Caco-2 (cell line): ENCODE measurements around a stretch of chr22.

GRCh38 chr22:46546659-46547184, 9.3 kb upstream of the CELSR1 start:
- PRO-cap, result no peak
- RRBS, result 55% methylated on average over 3 of the region's 6 CpGs

GRCh38 chr22:46561537-46562006, 24.2 kb upstream of the CELSR1 start:
- PRO-cap, result no peak
- RRBS, result no CpG with 5 or more reads among the region's 6 CpGs

- PRO-cap, result no peak
- RRBS, result 100% methylated on average over 1 of the region's 11 CpGs
Observed at GRCh38 chr22:46563720-46564078, 26.3 kb upstream of the CELSR1 start.

- PRO-cap, result bidirectional peak, plus-strand start at chr22:46577088, minus-strand start at chr22:46576934
- RRBS, result 3% methylated on average over 55 of the region's 172 CpGs
Observed at GRCh38 chr22:46576683-46577690, 39.6 kb upstream of the CELSR1 start.

DNA sequence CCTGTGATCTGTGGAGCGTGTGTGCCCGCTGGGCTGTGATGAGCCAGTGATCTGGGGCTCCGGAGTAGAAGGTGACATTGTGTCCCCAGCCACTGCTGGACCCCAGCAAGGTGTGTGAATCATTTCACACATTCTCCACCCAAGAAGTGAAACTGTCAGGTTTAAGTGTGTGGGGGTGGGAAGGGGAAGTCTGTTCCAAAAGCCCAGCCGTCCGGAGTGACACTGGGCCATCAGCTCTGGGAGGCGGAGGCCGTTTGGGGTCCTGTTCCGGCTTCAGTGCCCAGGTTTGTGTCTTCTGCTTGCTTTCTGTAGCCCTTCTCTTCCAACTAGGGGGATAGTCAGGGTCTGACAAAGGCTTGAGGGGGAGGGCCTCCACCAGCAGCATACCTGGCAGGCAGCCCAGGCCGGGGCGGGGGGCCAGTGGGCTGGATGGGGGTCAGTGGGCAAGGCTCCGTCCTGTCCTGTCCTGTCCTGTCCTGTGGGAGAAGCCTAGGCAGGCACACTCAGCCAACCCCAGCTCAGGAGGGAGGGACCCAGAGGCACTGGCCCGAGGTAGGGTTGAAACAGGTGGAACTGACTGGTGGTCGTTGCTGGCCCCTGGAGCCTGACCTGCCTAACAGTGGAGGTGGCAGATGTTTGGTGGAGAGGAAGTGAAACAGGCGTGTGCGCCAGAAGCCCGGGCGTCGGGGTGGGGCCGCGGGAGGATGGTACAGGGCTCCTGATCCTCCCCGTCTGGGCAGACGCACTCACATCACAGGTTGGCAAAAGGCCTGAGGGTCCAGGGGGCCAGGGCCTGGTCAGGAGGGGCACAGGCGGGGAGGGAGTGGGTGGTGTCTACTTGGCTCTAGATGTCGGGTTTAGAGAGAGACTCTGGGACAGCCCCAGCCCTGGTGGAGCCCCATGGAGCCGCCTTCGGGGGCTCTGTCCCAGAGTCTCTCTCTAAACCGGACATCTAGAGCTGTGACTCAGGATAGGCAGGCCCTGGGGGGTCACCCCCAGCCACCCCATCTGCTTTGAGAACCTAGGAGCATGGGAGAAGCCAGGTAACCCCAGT, 32.7 kb upstream of the GRAMD4 start:
- PRO-cap, result no peak
- RRBS, result 97% methylated on average over 4 of the region's 27 CpGs

- PRO-cap, result no peak
- RRBS, result no CpG with 5 or more reads among the region's 17 CpGs
Observed at GRCh38 chr22:46594655-46595118, 25.5 kb upstream of the GRAMD4 start.

DNA sequence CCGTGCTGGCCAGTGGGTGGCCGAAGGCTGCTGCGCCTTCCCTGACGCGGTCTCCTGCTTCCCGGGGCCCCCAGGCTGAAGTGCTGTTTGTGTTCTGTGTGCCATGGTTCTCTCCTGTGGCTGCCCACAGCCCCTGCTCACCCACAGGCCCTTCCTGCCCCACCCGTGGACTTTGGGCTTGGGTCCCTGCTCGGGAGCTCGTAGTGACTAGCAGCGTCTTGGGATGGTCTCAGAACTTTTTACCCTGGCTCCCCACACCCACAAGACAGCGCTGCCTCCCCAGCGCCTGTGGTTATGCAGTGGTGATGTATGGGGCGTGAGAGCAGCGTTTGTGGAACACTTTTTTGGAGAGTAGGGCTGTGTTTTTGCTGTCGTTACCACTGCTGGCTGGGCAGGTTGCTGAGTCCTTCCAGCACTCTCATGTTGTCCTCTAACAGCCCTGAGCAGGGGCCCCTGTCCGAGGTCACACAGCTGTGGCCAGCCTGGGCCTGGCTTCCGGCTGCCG, 7.3 kb upstream of the GRAMD4 start:
- PRO-cap, result no peak
- RRBS, result 47% methylated on average over 2 of the region's 18 CpGs

GRCh38 chr22:46653732-46654234, 33.6 kb downstream of the GRAMD4 start:
- PRO-cap, result no peak
- RRBS, result no CpG with 5 or more reads among the region's 13 CpGs

DNA sequence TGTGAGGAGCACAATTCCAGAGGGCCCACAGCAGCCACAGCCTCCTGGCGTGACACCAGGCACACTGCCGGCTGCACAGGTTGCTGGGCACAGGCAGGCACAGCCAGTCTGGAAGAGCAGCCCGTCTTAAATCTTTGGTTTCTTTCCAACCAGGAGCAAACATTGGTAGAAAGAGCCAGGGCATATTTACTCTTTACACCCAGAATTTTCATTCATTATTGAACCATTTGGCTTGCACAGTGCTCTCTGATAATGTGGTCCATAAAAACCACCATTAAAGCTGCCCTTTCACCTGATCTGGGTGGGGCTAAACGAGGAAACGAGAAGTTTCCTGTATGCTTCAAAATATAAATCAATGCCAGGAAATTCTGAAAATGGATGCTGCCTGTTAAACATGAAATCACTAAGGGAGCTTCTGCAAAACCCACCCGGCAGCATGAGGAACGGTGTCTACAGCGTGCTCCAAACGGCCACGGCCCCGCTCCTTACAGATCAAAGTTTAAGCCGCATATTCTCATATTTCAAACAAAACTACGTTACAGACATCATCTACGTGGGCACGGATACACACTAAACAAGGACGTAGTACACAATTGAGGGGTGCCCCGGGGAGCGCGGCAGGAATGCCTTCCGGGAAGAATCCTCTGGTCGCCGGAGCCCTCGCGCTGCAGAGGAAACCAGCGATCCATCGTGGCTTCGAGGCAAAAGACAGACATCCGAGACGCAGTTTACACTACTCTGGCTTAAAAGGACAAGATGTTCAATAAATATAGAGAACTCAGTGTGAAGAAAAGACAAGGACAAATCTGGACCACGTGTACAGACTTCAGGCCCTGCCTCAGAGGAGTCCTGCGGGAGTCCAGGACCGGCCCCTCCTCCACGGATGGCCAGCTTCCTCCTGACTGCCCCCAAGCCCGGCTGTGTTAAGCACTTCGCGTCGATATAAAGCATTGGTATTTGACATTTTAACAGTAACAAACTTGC, 52.3 kb downstream of the CERK start:
- PRO-cap, result no peak
- RRBS, result 97% methylated on average over 3 of the region's 37 CpGs

DNA sequence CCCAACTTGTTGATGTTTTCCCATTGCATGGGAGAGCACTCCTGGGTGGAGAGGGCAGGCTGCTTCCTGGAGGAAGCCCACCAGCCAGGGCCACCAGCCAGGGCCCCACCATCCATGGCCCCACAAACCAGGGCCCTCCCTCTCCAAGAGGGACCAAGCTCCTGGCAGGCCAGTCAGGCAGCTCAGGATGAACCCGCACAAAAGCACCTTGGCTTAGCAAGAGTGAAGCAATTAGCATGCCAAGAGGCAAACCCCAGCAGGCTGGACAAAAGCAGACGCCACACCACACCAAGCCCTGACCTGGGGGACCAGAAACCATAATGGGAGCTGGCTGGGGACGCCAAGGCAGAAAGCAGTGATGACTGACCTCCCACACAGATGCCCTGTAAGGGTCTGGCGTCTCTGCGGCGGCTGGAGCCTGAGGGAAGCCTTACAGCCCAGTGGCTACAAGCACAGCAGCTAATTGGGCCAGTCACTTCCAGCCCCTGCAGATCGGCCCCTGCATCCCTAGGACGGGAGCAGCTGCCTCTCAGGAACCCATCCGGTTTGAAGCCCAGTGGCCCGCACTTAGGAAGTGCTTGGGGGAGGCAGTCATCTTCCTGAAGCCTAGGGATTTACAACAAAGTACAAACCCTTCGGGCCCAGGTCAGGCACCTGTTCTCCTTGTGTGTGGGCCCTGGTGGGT, 2.0 kb downstream of the CERK start:
- PRO-cap, result no peak
- RRBS, result no CpG with 5 or more reads among the region's 11 CpGs

DNA sequence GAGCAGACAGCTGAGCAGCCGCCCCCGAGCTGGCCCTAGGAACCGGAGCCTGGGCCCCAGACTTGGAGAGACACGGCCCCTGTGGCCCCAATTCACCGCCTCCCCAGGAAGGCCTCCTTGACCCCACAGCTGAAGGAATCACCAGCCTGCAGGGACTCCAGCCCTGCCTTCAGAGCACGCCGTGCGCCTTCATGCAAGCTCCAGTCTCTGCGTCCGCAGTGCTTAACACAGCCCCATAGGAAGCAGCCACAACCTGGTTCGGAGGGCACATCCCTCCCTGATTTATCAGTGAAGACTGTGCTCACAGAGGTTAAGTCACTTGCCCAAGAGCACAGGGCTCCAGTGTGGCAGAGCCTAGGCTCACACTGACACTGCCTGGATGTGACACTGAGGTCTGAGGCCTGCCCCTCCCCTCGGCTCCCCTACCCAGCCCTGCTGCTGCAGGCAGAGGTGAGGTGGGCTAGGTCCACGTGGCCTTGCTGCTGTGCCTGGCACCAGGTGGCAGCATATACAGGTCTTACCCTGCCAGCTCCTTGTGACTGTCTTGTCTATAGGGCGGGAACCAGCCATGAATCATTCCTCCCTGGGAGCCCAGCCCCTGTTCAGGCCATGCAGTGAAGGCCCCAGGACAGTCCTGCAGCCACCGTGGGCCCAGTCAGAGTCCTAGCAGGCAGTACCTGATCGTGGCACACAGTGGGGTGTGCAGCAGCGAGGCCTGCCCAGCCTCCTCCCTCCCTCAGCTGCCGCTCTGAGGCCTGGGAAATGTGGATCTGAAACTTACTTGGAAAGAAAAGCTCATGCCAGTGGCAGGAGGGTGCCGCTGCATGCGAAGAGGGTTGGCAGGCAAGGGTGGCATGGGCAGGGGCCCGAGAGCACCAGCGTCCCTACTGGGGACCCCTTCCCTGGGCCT, 1.0 kb upstream of the CERK start:
- PRO-cap, result no peak
- RRBS, result no CpG with 5 or more reads among the region's 22 CpGs

GRCh38 chr22:46757996-46758490, 4.4 kb upstream of the TBC1D22A start:
- PRO-cap, result no peak
- RRBS, result no CpG with 5 or more reads among the region's 1 CpG

GRCh38 chr22:46835299-46836116, 73.1 kb downstream of the TBC1D22A start:
- PRO-cap, result no peak
- RRBS, result no CpG with 5 or more reads among the region's 4 CpGs

DNA sequence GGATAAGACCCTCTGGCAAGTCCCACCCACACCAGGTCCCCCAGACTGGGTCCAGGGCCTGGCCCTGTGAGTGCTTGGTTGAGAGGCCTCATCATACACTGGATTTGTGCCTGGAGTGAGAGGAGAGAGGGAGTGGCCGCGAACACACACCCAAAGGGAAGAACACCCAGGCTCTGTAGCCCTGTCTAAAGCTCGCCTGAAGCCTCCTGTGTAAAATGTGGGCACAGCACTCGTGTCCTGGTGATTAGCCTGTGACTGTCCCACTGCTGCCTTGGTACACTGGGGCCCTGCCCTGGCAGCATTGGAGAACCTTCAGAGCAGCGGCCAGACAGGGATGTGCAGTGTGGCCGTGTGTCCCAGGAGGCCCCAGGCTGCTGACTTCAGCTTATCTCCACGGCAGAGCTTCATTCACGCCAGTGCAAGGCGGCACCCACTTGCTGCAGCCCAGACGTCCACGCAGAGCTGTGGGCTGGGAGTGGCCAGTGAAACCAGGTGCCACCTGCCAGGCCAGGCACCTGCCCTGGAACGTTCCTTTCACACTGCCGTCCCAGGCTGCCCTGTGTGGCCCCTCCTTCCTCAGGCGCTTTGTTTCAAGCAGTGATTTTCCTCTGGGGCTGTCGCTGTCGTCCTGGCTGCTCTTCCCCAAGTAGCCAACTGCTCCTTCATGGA, 270.1 kb downstream of the TBC1D22A start:
- PRO-cap, result no peak
- RRBS, result no CpG with 5 or more reads among the region's 16 CpGs

DNA sequence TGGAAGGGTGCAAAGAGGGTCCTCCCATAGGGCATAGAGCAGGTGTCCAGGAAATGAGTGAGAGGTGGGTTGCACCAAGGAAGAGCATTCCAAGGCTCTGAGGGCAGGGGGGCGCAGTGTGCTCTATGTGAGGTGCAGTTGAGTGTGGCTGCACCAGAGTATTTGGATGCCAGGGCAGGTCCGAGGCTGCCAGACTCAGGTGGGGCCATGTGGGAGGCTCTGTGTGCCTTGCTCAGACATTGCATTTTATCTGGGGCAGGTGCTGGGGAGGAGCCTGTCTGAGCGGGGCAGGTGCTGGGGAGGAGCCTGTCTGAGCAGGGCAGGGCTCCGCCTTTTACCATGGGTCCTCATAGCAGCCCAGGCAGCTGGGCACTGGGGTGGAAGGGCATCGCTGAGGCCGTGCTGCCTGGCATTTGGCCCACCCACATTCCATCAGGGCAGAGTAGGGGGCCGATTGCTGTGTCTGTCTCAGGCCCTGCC, 281.3 kb downstream of the TBC1D22A start:
- PRO-cap, result no peak
- RRBS, result no CpG with 5 or more reads among the region's 7 CpGs

DNA sequence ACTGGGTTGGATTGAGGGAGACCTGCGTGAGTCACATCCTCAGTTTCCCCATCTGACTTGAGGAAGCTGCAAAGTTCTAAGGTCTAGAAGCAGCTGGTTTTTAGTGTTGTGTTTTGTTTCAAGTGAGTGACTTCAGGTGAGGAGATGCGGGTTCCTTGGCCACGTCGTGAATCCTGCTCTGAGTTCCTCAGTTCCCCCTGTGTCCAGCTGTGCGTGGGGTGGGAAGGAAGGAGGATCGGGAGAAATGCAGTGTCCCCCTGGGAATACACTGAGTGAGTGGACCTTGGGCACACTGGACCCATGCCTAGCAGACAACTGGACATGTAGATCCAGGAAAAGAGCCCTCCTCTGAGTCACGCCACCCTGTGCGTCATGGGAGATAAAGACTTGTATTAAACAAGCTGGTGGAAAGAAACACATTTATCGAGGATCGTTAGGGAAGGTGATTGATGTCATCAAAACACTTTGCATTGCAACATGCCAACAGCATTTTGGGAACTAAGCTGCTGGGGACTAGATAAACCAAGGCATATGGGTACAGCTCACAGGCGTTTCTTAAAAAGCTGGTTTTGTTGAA, 303.3 kb downstream of the TBC1D22A start:
- PRO-cap, result no peak
- RRBS, result no CpG with 5 or more reads among the region's 11 CpGs

DNA sequence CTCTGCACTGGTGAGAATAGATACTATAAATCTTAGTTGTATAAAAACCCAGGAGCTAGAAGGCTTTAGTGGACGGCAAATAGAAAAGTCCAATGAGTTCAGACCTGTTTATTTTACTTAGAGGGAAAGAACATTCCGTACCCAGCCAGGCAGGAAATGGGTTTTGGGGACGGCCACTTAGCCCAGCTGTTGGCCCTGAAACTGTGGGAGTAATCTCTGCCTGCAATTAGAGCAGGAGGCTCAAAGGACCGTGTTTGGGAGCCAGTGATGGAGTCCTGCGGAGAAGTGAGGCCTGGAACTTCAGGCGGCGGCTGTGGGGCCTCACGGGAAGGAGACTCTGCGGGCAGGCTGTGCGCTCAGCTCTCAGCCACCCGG, 530.1 kb downstream of the TBC1D22A start:
- PRO-cap, result no peak
- RRBS, result no CpG with 5 or more reads among the region's 11 CpGs

DNA sequence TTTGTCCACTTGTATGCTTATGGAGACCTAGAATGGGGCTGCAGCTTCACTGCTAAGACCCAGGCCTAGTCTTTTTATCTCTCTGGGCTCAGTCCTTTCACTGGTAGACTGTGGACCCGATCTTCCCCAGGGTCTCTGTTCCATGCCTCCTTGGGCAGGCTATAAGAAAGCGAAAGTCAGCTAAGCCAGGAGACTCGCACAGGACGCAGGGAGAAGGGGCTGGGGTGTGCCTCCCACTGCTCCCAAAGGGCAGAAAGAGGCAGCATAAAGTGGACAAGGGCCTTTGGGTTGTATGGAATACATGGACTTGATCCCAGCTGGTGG, 398.9 kb upstream of the TAFA5 start:
- PRO-cap, result no peak
- RRBS, result no CpG with 5 or more reads among the region's 4 CpGs

GRCh38 chr22:48369936-48370423, 119.4 kb upstream of the TAFA5 start:
- PRO-cap, result no peak
- RRBS, result no CpG with 5 or more reads among the region's 11 CpGs

DNA sequence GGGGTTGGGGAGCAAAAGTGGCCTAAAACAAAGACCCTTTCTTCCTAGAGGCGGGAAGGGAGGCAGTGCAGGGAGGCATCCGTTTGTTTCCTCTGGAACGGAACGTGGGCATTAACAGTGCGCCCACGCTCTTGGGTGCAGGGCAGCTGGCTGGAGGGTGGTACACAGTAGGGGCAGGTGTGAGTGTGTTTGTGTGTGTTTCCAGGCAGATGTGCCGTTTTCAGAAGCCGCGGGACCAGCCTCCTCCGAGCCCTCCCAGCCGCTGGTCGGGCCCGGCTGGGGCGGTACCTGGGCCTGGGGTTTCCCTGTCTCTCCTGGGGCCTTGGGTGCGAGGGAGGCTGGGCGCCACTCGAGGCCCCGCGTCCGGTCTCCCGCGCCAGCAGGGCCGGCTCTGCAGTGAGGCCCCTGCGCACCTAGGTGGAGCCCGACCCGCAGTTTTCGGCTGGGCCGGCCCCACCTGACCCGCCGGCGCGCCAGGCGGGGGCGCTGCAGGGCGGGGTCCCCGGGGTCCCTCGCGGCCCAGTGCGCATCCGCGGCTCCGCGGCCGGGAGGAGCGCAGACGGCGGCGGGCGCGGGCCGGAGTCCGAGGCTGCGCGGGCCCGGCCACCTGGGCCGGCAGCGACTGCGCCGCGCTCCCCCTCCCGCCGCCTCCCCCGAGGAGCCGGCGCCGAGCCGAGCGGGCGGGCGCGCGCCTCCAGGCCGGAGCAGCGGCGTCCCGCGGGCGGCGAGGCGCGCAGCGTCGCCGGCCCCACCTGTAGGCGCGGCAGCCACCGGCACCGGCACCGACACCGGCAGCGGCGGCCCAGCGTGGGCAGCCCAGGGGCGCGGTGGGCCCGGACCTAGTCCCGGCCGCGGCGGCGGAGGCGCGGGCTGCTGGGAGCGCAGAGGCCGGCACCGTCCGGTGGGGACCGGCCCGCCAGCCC, 85.7 kb downstream of the TAFA5 start:
- PRO-cap, result no peak
- RRBS, result 35% methylated on average over 73 of the region's 109 CpGs